Tongue (tissue), 2 donors: Measurements from ENCODE around the genes CARMIL1, H2BC1 and H4C1.

- RAMPAGE, long total RNA = no peak
Observed at GRCh38 chr6:21595508-21596191, 2.1 kb downstream of the SOX4 start.

DNA sequence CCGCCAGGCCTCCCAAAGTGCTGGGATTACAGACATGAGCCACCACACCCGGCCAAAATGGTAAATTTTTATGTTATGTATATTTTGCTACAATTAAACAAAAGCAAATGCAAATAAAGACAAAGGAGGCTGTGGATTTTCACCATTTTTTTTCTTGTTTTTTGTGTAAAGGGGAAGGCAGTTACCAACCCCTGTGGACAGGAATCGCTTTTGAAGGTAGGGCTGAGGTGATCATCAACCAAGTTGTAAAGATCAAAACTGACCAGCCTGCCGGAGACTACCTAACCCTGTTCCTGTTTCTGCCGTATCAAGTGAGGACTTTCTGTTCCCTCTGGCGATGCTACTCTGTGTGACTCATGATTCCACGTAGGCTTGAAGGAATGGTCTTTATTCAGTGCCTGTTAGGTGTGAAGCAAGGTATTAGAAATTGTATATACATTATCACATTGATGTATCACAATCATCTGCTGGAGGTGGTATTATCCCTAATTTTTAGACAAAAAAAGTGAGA, 161.3 kb downstream of the SOX4 start:
- RAMPAGE, long total RNA = no peak

GRCh38 chr6:24399938-24401140, 2.4 kb upstream of the MRS2 start:
- RAMPAGE, long total RNA = no peak

- RAMPAGE, long total RNA = no peak
Observed at GRCh38 chr6:24568640-24569091, 73.9 kb downstream of the ALDH5A1 start.

DNA sequence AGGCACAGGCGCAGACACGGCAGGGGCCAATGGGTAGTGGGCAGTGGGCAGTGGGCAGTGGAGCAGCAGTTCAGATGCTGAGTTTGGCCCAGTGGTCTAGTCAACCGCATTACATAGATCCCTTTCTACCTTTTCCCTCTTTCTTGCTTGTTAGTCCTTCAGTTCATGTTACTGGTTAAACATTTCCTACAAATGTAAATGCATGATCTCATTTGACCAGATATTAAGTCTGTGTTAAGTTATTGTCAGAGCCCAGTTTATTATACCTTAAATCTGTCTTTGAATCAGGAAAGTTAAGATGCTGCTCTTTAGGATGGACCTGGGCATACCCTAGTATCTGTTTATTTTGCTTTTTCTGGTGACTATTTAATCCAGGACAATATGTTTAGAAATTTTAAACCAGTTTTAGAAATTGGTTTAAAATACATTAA, 1.8 kb downstream of the GMNN start:
- RAMPAGE, long total RNA = no peak

DNA sequence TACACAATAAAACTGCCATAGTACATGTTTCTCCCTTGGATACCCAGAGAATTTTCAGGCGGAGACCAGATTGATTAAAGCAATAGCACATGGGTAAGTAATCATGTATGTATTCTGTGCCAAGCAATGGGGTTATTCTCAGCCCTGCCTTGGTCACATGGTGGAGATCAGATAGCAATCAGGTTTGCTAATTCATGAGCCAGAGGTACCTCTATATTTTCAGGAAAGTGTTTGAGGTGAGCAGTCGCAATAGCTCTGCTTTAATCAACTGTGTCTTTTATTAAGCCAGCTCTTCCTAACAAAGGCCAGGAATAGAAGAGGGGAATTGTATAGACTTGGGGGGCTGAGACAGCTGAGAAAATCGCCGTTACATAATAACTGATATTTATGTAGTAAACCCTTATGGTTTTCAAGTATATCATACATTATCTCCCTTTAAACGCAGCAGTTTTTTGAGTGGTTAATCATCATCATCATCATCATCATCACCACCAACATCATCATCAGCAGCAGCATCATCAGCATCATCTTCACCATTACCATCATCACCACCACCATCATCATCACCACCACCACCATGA, 9.3 kb downstream of the RIPOR2 start:
- RAMPAGE, long total RNA = no peak

DNA sequence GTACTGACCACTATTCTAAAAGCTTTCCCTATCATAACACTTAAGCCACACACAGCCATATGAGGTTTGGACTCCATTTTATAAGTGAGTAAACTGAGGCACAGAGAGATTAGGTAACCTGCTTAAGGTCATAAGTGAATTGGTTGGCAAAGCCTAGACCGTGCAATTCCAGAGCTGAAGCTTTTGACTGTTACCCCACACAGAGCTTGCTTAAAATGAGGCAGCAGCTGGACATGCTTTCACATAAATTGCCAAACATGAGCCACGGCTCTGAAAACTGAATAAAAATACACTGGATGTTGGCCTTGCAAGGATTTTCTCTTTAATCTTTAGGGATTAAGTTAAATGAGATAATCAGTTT, 2.5 kb downstream of the RIPOR2 start:
- RAMPAGE, long total RNA = no peak

- RAMPAGE, long total RNA = no peak
Observed at GRCh38 chr6:24976092-24976821, 40.5 kb upstream of the RIPOR2 start.

GRCh38 chr6:24981374-24982243, 45.8 kb upstream of the RIPOR2 start:
- RAMPAGE, long total RNA = no peak

GRCh38 chr6:25053673-25054554, 118.2 kb upstream of the RIPOR2 start:
- RAMPAGE, long total RNA = no peak

GRCh38 chr6:25218126-25218854, 60.9 kb upstream of the CARMIL1 start:
- RAMPAGE, long total RNA = no peak

DNA sequence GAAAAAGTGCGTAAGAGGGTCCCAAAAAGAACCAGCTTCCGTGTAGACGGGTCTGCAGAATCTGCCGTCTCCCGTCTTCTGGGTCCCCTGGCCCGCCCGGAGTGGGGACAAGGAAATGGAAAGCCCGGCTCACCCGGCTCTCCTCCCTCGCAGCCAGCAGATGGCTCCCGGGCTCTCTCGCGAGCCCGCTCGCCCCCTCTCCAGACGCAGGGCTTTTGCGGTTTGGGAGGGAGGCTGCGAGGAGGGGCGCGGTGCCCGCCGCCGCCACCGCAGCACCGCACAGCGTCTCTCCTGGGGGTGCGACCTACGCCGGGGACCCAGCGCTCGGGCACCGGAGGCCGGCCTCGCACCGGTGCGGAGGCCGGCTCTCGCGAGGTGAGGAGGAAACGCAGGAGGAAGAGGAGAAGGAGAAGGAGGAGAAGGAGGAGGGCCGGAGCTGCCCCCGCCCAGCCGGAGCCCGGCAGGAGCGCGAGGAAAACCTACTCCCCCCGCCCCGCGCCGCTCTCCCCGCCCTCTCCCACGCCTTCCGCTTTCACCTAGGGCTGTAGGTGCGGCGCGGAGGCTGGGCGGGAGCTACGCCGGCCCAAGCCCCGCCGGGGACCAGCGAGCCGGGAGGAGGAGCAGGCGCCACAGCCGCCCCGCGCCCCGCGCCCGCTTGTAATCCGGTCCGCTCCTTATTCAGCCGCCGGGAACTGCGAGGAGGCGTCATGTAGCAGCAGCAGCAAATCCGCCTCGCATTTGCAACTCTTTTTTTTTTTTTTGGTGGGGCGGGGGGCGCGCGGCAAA, at the start of gene CARMIL1:
CARMIL1 (plus strand) TSS at position 510 of the 786 bp plus-strand sequence.
- RAMPAGE, long total RNA = no peak

DNA sequence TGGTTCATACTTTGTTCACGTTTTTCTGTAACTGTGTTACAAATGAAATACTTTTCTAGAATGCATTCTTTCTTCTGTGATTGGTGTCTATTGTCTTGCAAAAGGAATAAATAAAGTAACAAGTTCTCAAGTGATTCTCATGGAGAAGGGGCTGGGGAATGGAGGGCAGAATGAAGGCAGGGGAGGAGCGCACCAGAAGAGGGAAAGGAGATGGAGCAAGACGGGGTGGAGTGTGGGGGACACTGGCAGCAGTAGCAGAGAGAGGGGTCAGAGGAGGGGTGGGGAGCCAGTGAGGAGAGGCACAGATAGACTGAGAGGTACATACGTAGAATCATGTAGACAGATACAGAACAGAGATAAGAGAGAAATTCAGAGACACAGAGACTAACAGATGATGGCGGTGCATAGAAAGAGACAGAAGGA, 136.5 kb downstream of the CARMIL1 start:
- RAMPAGE, long total RNA = no peak

DNA sequence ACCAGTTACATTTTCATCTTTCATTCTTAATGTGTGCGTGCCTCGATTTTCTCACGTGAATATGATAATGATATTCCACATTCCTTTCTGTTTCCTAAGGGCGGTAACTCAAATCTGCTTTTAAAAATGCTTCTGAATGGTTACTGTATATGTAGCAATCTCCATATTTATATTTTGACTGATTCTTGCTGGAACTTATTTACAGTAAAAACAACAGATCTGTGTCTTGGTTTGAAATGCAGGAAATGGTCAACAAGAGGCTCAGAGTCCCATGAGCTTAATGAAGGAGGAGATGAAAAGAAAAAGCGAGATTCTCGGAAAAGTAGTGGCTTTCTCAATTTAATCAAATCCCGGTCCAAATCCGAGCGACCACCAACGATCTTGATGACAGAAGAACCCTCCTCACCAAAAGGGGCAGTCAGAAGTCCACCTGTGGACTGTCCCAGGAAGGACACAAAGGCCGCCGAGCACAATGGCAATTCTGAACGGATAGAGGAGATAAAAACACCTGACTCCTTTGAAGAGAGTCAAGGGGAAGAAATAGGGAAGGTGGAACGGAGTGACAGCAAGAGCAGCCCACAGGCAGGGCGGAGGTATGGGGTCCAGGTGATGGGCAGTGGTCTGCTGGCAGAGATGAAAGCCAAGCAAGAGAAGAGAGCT, 51.8 kb upstream of the SCGN start:
- RAMPAGE, long total RNA = no peak

DNA sequence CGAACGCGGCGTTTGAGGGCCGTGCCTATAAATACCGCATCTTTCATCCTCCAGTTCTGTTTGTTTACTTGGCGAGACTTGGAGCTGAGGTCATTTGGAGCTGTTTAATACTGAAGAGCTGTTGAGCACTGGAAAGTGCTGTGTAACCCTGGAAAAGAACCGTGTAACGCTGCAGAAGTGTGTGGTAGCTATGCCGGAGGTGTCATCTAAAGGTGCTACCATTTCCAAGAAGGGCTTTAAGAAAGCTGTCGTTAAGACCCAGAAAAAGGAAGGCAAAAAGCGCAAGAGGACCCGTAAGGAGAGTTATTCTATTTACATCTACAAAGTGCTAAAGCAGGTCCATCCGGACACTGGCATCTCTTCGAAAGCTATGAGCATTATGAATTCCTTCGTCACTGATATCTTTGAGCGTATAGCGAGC, at the start of gene H2BC1:
H2BC1 (plus strand) TSS at position 59 of the 421 bp plus-strand sequence.
- RAMPAGE, long total RNA = no peak

GRCh38 chr6:25756155-25756943, 1.8 kb downstream of the SLC17A4 start:
- RAMPAGE, long total RNA = no peak

GRCh38 chr6:25881910-25882659, 8.0 kb upstream of the SLC17A3 start:
- RAMPAGE, long total RNA = no peak

DNA sequence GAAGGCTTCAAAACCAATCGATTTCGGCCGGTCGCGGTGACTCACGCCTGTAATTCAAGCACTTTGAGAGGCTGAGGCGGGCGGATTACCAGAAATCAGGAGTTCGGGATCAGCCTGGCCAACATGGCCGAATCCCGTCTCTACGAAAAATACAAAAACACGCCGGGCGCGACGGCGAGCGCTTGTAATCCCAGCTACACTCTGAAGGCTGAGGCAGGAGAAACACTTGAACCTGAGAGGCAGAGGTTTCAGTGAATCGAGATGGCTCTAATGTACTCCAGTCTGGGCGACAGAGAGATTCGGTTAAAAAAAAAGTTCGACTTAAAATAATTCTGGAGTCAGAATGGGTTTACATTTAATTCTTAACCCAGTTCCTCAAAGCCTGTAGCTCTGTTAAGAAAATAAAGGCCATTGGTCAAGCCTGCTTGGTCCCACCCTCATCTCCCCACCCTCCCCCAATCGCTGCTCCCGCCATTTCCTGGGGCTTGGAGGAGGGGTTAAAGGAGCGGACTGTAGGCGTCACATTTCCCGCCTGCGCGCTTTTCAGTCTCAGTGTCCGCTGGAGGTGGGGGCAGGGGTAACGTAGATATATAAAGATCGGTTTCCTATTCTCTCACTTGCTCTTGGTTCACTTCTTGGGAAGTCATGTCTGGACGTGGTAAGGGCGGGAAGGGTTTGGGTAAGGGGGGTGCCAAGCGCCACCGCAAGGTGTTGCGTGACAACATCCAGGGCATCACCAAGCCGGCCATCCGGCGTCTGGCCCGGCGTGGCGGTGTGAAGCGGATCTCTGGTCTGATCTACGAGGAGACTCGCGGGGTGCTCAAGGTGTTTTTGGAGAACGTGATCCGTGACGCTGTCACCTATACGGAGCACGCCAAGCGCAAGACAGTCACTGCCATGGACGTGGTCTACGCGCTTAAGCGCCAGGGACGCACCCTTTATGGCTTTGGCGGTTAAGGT, at the start of gene H4C1:
H4C1 (plus strand) TSS at position 616 of the 960 bp plus-strand sequence.
- RAMPAGE, long total RNA = no peak

DNA sequence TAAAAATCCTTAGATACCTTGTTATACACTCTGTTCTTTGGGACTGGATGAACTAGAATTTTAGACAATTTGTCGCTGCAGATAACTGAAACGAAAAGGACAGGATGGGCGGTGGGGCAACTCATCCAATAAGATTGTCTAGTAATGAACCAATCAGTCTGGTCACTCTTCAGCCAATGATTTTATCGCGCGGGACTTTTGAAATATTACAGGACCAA, 157 bp upstream of the H3C3 start:
- RAMPAGE, long total RNA = no peak

GRCh38 chr6:26054856-26055433, 1.3 kb downstream of the H1-2 start:
- RAMPAGE, long total RNA = no peak